IMR-90 (cell line): ENCODE measurements around the genes OR1D5, SPATA22 and P2RX1.

- RRBS, result no CpG with 5 or more reads among the region's 11 CpGs
CAGE:
- cytosol, long polyA plus RNA, result no peak
- long polyA plus RNA, result no peak
- nucleus, long polyA plus RNA, result no peak
Observed at GRCh38 chr17:3029474-3029838, 34.0 kb downstream of the OR1D5 start.

- RRBS, result no CpG with 5 or more reads among the region's 2 CpGs
CAGE:
- cytosol, long polyA plus RNA, result no peak
- long polyA plus RNA, result no peak
- nucleus, long polyA plus RNA, result no peak
Observed at GRCh38 chr17:3063507-3063977, at the start of gene OR1D5. OR1D5 (minus strand) TSS chr17:3063607.

DNA sequence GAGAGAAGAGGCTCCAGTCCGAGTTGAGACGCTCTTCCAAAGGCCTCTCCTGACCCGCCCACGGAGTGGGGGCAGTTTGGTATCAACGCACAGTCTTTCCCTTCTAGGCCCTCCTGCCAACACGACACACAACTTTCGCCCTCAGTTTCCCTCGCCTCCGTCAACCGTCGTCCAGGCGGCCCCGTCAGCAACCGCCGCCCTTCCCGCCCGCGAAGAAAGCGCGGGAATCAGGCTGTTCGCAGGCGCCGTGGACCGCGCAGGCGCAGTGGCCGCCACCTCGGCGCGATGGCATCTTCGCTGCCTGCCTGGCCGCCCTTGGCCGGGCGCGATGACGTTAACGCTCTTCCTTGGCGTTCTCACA lies at the start of gene SPATA22:
TSS of gene SPATA22 (minus strand) at position 229 of the 361 bp plus-strand sequence.
- RRBS, result no CpG with 5 or more reads among the region's 38 CpGs
CAGE:
- cytosol, long polyA plus RNA, result no peak
- long polyA plus RNA, result no peak
- nucleus, long polyA plus RNA, result no peak

DNA sequence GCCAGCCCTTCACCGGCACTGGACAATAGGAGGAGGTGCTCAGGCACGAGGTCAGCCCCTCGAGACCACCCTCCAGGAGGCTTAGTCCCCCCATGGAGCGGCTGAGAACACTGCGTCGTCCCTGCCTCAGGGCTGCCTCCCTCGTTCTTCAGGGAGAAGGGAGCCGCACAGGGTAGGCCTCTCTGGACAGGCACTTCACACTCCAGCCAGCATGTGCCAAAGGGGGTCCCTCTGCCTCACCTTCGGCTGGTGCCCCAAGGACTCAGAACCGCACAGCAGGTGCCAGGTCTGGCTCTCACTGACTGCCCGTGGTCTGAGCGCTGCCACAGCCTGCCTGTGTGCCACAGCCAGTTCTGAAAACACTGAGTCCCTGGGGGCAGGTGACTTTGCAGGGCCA lies 7.1 kb downstream of the P2RX5 start:
- RRBS, result no CpG with 5 or more reads among the region's 12 CpGs
CAGE:
- cytosol, long polyA plus RNA, result no peak
- long polyA plus RNA, result no peak
- nucleus, long polyA plus RNA, result no peak

GRCh38 chr17:3719733-3720461 lies 3.8 kb upstream of the HASPIN start:
- RRBS, result no CpG with 5 or more reads among the region's 9 CpGs
CAGE:
- cytosol, long polyA plus RNA, result no peak
- long polyA plus RNA, result no peak
- nucleus, long polyA plus RNA, result no peak

DNA sequence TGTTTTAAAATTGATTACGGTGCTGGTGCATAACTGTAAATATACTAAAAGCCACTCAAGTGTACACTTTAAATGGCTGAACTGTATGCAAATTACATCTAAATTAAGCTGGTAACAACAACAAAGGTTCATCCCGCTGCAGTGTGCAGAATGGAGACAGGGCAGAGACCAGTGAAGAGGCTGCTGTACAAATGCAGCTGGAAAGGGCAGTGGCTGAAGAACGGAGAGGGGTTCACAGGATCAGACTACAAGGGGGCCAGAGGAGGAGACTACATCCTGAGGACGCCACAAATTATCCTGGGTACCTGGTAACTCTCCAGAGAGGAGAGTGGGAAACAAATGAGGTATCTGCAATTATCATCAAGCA lies 9.1 kb upstream of the ITGAE start:
- RRBS, result no CpG with 5 or more reads among the region's 4 CpGs
CAGE:
- cytosol, long polyA plus RNA, result no peak
- long polyA plus RNA, result no peak
- nucleus, long polyA plus RNA, result no peak

- RRBS, result no CpG with 5 or more reads among the region's 37 CpGs
CAGE:
- cytosol, long polyA plus RNA, result no peak
- long polyA plus RNA, result no peak
- nucleus, long polyA plus RNA, result no peak
Observed at GRCh38 chr17:3889642-3890991, 2.7 kb downstream of the CAMKK1 start.

GRCh38 chr17:3892679-3892856 lies 285 bp downstream of the CAMKK1 start:
- RRBS, result 2% methylated on average over 16 of the region's 23 CpGs
CAGE:
- cytosol, long polyA plus RNA, result no peak
- long polyA plus RNA, result no peak
- nucleus, long polyA plus RNA, result no peak

DNA sequence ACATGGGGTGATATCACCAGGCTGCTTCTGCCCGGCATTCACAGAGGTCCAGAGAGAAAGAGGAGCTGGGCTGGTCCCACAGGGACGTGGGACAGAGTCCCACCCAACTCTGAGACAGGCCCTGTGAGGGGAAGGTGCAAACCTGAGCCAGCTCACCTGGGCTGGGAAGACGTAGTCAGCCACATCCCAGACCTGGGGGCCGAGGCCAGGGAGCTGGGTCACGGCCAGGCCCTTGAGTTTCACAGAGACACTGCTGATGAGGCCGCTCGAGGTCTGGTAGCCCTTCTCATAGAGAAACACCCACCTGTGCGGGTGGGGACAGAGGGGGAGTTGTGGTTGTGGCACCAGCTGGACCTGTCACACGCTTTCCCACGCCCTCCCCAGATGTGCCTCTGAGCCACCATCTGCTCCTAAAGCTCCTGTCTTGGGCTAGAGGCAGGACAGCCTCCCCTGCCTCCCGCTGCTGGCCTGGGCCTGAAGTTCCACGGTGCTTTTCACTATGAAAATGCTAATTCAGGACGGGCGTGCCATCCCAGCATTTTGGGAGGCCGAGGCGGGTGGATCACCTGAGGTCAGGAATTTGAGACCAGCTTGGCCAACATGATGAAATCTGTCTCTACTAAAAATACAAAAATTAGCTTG lies 11.1 kb downstream of the P2RX1 start:
- RRBS, result no CpG with 5 or more reads among the region's 16 CpGs
CAGE:
- cytosol, long polyA plus RNA, result no peak
- long polyA plus RNA, result no peak
- nucleus, long polyA plus RNA, result no peak

GRCh38 chr17:3911032-3911884 lies 5.0 kb downstream of the P2RX1 start:
- RRBS, result 45% methylated on average over 8 of the region's 29 CpGs
CAGE:
- cytosol, long polyA plus RNA, result no peak
- long polyA plus RNA, result no peak
- nucleus, long polyA plus RNA, result no peak

DNA sequence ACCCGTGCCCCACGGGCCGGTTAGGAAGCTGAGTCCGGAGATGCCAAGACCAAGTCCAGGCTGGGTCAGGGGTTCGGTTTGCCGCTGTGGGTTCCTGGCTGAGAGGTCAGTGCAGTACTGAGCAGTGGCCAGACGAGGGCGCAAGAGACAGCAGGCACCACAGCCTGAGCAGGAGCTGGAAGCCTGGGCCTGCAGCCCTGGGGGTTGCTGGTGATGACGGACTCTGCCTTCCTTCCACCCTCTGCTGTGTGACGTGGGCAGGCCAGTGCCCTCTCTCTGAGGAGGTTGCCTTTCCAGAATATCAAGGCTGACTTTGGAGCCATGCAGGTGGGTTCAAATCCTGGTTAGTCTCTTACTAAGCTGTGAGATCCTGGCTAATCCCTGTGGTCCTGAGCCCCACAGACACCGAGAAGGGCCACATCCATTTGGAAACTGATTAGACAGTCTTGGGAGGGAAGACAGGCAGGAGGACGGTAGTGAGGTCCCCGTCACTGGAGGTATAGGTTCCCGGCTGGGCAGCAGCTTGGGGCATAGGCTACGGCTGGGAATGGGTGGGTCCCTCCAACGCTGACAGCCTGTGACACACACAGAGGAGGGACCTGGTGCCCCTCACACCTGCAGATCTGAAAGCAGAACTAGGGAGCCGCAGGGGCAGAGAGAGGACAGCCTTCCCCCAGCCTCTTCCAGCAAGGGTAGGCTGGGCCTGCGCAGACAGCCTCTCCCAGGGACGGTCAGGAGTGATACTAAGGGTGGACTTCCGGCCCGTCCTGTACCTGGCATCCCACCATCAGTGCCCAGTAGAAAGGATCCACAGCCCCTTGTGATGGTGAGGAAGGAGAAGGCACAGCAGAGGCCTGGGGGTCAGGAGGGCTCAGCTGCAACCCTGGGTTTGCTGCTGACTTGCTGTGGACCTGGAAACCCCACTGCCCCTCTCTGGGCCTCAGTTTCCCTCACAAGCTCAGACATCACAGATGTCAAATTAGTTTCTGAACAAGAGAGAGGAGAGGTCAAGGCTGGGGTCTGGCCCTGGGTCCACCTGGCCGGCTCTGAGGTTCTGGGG lies 2.1 kb downstream of the P2RX1 start:
- RRBS, result 21% methylated on average over 1 of the region's 22 CpGs
CAGE:
- cytosol, long polyA plus RNA, result no peak
- long polyA plus RNA, result no peak
- nucleus, long polyA plus RNA, result no peak

DNA sequence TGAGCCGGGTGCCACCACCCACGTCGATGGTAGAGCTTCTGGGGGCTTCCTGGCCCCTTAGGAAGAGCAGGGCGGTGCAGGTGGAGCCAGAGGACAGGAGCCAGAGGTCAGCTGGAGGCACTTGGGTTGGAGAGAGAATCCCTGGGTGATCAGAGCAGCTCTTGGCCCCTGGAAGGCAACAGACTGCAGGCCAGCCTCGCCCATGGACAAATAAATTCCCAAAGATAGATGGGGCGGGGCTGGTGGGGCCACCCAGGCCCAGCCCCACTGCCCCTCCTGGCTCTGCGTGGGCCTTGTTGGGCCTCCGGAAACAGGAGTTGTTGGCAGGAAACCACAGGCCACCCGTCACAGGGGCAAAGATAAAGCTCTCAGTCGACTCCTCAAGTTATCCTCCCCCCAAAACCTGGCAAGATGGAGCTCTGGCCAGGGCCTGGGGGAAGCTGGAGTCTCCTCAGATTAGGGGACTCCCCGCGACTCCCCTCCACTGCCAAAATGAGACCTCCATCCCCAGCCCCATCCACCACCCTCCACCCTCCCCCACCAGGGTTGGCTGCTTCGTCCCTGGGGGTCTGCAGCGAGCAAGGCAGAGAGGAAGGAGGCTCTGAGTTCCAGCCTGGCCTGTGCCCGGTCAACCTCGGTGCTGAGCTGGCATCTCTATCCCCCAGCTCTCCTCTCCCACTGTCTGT lies at the start of gene P2RX1:
TSS of gene P2RX1 (minus strand) at position 185 of the 686 bp plus-strand sequence.
- RRBS, result 79% methylated on average over 3 of the region's 16 CpGs
CAGE:
- cytosol, long polyA plus RNA, result no peak
- long polyA plus RNA, result no peak
- nucleus, long polyA plus RNA, result no peak

DNA sequence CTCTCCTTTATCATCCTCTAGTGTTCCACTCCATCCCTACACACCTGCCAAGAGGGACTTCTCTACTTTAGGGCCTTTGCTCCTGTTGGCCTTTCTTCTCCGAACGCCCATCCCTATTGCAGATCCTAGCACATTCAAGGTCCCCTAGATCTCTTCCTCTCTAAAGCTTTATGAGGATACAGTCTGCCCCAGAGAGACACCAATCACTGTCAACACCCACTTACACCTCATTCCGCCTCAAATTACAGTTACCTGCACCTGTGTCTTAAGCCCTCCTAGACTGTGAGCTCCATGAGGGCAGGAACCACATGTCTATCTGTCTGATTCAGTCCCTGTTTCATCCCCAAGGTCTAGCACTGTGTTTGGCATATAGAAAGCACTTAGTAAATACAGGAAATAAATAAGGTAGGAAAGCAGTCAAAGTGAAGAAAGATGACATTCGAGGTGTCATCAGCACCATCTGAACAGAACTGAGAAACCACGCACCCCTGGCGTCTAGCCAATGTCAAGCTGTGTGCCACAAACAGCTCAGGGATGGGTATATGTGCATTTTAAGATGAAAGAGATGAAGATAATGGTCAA lies 79.5 kb upstream of the ATP2A3 start:
- RRBS, result no CpG with 5 or more reads among the region's 6 CpGs
CAGE:
- cytosol, long polyA plus RNA, result no peak
- long polyA plus RNA, result no peak
- nucleus, long polyA plus RNA, result no peak

- RRBS, result no CpG with 5 or more reads among the region's 13 CpGs
CAGE:
- cytosol, long polyA plus RNA, result no peak
- long polyA plus RNA, result no peak
- nucleus, long polyA plus RNA, result no peak
Observed at GRCh38 chr17:4057622-4058269, 85.1 kb downstream of the ZZEF1 start.

DNA sequence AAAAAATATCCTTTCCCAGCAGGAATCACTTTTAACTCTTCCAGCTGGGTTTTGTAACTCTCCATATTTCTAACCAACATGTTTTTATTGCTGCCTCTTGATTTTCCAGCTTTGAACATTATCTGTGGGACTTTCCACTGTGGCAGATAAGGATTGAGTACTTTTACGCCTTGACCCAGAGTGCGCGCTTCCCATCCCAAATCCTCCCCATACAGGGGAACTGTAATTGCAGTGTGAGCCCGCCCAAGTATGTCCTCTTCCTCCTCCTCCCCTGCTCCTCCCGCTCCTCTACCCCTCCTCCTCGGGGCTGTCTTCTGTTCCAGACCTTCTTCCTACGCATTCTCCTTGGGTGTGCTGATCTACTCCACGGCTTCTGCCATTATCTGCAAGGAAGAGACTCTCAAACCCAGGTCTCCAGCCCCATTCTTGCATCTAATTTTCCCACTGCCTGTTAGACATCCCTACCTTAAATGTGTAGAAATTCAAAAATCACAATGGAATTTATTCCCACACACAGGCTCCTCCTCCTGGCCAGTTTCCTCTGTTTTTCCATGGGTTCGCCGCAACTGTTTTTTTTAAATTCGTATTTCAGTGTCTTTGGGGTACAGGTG lies 43.5 kb downstream of the CYB5D2 start:
- RRBS, result no CpG with 5 or more reads among the region's 11 CpGs
CAGE:
- cytosol, long polyA plus RNA, result no peak
- long polyA plus RNA, result no peak
- nucleus, long polyA plus RNA, result no peak

GRCh38 chr17:4187040-4187658 lies 44.2 kb downstream of the CYB5D2 start:
- RRBS, result no CpG with 5 or more reads among the region's 11 CpGs
CAGE:
- cytosol, long polyA plus RNA, result no peak
- long polyA plus RNA, result no peak
- nucleus, long polyA plus RNA, result no peak

GRCh38 chr17:4474028-4474603 lies 24.6 kb upstream of the SPNS2 start:
- RRBS, result no CpG with 5 or more reads among the region's 17 CpGs
CAGE:
- cytosol, long polyA plus RNA, result no peak
- long polyA plus RNA, result no peak
- nucleus, long polyA plus RNA, result no peak

DNA sequence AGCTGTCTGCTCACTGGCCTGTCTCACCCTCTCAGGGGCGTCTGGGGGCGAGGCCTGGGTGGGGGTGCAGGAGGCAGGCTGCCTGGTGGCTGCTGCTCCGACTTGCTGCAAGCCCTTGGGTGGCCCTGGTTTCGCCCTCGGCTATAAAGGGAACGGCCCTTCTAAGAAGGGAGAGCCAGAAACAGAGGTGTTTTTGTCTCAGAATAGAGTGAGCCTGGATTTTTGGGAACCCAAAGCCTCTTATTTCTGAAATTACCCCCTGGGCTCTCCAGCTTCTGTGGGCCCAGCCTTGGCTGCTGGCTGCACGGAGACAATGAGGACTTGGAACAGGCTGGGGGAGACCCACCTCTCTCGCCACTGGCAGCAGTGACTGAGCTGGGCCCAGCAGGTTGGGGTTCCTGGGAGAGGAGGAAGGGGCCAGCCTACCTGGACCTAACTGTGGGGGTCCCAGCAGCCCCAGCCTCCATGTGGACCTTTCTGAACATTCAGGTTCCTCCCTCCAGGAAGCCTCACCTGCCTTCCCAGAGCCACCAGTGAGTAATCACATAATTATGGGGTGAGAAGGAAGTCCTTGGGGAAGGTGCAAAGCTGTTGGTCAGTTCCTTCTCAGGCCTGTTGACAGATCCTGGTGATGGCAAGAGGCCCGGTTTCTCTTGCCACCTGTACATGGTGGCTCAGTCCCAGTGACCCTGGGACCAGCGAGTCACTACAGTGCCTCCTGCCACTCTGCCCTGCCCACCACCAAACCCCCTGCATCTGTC lies 15.4 kb upstream of the SPNS2 start:
- RRBS, result no CpG with 5 or more reads among the region's 10 CpGs
CAGE:
- cytosol, long polyA plus RNA, result no peak
- long polyA plus RNA, result no peak
- nucleus, long polyA plus RNA, result no peak

DNA sequence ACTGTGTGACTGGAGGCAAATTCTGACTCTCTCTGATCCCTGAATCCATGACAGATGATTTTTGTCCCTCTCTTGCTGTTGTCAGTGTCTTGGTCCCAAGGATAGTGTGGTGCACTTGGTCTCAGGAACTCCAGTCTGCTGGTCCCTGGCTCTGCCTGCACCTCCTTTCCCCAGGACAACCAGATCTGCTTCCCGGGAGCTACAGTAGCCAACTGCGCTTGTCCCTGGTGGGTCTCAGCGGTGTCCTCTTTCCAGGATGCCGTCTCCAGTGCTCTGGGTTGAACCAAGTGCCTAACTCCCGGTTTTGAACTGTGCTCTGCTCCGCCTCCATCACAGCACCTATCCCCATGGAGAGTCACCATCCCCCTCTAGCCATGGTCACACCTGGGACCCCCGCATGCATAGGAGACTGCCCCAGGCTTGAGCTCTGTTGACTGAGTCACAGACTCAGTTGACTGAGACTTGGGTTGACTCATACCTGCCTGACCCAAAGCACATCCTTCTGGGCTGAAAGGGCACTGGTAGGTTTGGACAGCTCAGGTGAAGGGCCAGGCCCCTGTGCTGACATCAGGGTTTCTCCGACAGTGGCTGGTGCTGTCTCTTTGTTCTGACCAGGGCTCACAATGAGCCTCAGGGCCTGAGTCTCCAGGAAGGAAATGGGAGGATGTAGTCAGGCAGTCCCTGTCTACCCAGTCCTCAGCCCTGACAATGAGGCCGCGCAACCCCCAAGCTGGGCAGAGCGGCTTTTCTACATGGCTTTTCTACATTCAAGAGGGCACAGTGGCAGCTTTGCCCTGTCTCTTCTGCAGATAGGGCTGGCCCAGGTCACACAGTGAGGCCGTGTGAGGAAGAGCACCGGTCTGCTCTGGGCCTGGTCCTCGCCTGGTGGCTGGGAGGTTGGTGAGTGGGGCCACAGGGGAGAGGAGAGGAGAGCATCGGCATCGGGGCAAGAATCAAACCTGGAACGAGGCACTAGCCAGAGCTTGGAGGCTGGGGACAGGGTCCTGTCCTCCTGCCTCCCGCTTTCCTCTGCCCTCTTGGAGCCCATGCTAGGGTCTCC lies 6.5 kb downstream of the SPNS2 start:
- RRBS, result 59% methylated on average over 3 of the region's 18 CpGs
CAGE:
- cytosol, long polyA plus RNA, result no peak
- long polyA plus RNA, result no peak
- nucleus, long polyA plus RNA, result no peak

- RRBS, result no CpG with 5 or more reads among the region's 19 CpGs
CAGE:
- cytosol, long polyA plus RNA, result no peak
- long polyA plus RNA, result no peak
- nucleus, long polyA plus RNA, result no peak
Observed at GRCh38 chr17:4537490-4538275, 17.5 kb downstream of the MYBBP1A start.